Thyroid gland (tissue), 7 donors: ENCODE measurements around a stretch of chr1.

DNA sequence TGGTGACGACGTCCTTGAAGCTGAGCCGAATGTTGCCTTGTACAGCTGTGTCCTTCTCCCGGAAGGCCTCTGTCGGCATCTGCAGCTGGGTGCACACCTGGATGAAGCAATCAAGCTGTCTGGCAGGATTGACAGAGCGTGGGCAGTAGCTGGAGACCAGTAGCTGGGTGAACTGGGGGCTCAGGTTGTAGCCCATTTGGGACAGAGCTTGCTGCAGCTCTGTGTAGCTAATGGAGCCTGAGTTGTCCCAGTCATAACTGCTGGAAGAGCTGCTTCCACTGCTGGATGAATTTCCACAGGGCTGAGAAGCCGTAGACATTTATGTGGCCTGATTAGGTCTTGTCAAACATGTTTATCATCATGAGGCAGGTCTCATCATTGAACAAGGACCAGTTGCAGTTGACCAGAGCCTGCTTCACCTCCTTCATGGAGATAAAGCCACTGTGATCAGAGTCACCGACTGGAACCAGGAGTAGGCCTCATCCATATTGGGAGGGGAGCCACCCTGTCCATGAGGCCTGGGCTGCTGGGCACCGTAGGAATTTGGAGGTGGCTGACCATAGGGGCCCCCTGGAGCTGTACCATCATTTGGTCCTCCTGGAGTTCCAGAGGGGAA is 12.8 kb downstream of the MDM4 start:
- PRO-cap, 2 experiments, result no peak in any of the 2 experiments
- RAMPAGE, long total RNA, 5 experiments, result no peak in any of the 5 experiments

GRCh38 chr1:204578726-204579551 is 62.7 kb downstream of the MDM4 start:
- PRO-cap, 2 experiments, result no peak in any of the 2 experiments
- RAMPAGE, long total RNA, 5 experiments, result start-site peak on the plus strand in 2 of 5 experiments, at chr1:204579259-204579286 at its widest, 7 to 9 reads per replicate

DNA sequence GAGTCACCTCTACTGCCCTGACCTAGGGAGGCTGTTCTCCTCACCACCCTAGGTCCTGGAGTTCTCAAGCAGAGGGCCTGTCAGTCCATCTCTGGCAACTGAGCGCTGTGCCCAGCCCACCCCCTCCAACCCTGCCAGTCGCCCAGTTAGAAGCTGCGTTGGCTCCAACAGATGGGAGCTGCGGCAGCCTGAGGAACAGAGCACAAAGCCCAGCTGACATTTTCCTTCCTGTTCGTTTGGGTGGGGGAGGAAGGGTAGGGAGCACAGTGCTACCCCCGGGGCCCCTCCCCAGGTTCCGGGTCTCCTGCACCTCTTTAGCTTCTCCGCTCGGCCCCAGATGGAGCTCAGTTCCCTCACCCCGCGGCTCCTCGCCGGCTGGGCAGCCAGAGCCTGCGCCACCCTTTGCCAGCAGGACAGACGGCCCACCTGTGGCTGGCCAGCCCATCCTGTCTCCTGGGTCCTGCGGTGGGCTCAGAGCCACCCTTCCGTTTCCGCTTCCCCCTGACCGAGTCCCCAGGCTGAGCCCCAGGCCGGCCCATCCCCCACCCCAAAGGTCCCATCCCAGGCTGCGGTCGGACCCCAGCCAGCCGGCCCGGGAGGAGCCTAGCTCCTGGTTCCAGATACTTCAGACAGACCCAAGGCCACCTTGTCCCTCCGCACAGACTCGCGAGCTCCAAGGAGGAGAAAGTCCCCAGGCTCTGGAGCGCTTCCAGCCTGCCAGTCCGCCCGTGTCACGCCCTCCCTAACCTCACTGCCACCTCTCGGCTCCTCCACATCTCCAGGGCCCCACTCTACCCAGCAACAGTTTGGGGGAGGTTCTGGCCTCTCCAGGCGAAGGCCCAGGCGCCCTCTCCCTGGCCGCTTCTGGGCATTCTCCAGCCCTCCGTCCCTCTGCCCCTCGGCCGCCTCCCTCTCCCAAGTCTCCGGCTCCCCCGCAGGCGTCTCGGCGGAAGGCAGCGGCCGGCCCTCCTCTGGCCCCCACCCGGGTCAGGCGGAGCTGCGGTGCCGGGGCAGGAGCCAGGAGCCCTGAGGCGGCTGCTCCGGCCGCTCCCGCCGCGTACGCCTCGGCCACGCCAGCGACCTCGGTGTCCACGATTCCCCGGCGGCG is 1.0 kb downstream of the LRRN2 start:
- PRO-cap, 2 experiments, result peak in 1 of 2 experiments; most common plus-strand start position 801 of the sequence (in 1)
- RAMPAGE, long total RNA, 5 experiments, result no peak in any of the 5 experiments

- PRO-cap, 2 experiments, result peak in 2 of 2 experiments; most common plus-strand start chr1:205122360 (in 2)
- RAMPAGE, long total RNA, 5 experiments, result no peak in any of the 5 experiments
These were observed 523 bp upstream of the RBBP5 start for GRCh38 chr1:205122165-205122837.

- PRO-cap, 2 experiments, result no peak in any of the 2 experiments
- RAMPAGE, long total RNA, 5 experiments, result no peak in any of the 5 experiments
These were observed 20.2 kb downstream of the DSTYK start for GRCh38 chr1:205191329-205191695.

DNA sequence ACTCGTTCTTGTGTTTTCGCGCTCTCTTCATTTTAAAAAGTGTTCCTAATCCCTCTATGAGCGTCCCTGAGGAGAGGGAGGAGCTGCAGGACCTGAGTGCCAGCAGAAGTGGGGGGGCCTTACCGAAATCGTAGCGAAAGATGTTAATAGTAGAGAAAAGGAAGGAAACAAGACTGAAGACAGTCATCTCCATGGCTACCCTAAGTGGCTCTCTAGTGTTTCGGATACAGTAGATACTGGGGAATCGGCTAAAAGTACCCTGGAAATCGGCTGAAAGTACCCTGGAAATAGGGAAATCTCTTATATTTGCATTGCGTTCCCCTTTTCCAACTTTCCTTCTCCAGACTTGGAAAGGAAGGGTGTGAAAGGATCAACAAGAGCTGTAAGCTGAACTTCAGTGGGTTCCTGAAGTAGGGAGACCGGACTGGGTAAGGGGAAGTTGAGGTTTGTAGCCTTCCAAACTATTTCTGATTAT is 423 bp upstream of the DSTYK start:
- PRO-cap, 2 experiments, result no peak in any of the 2 experiments
- RAMPAGE, long total RNA, 5 experiments, result no peak in any of the 5 experiments

DNA sequence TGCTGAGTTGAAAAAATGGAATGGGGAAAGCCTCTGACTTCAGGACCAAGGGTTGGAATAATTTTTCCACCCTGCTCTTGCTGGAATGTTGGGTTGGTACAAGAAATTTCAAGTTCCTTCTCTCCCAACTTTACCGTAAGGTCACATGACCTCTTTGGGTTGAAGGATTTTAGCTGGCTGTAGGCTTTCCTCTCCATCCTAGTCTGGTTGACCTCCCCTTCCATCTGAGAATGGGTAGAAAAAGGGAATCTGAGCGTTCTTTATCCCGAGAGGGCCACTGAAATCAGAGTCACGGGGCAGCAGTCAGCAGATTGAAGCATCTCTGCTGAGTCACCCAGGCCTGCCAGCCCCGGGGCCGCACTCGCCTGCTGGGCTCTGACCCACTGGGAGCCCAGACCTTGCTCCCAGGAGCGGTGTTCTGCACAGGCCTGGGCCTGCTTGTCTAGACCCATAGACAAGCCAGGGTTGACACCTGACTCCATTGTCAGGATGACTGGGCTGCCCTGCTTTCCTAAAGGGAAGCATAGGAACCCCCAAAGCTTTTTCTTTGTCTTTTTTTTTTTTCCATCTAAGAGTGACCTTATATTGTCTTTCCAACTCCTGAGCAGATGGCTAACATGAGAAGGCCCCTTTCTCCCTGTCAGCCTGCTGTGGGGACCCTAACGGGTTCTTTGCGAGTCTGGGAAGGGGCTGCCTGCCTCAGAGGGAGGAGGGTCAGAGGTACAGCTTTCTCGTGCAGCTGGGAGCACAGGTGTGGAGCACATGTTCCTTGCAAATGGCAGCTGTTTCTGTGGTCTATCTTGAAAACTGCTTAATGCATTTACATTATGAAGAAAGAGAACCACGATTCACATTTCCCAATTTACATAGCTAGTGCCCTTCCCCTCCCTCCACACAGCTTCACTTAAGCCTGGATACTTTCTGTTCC is 31.2 kb downstream of the TMCC2 start:
- PRO-cap, 2 experiments, result no peak in any of the 2 experiments
- RAMPAGE, long total RNA, 5 experiments, result no peak in any of the 5 experiments

DNA sequence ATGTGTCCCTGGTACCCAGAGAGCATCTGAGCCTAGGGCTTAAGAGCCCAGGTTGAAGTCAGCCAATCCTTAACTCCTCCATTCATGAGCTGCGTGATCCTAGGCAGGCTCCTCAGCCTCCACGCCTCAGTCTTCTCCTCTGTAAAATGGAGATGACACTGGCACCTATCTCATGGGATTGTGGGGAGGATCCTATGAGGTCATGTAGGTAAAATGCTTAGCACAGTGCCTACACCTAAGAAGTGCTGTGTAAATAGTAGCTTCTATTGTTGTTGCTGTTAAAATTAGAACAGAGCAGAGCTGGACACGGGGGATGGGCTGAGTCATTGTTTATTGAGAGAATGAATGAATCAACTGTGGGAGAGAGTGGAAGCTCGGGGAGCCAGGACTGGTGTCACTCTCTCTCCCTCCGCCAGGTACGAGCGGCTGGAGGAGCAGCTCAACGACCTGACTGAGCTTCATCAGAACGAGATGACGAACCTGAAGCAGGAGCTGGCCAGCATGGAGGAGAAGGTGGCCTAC is 43.0 kb downstream of the TMCC2 start:
- PRO-cap, 2 experiments, result no peak in any of the 2 experiments
- RAMPAGE, long total RNA, 5 experiments, result no peak in any of the 5 experiments

GRCh38 chr1:205285280-205286098 is 36.1 kb downstream of the NUAK2 start:
- PRO-cap, 2 experiments, result peak in 2 of 2 experiments; most common plus-strand start chr1:205285957 (in 2); most common minus-strand start chr1:205285830 (in 2)
- RAMPAGE, long total RNA, 5 experiments, result no peak in any of the 5 experiments

DNA sequence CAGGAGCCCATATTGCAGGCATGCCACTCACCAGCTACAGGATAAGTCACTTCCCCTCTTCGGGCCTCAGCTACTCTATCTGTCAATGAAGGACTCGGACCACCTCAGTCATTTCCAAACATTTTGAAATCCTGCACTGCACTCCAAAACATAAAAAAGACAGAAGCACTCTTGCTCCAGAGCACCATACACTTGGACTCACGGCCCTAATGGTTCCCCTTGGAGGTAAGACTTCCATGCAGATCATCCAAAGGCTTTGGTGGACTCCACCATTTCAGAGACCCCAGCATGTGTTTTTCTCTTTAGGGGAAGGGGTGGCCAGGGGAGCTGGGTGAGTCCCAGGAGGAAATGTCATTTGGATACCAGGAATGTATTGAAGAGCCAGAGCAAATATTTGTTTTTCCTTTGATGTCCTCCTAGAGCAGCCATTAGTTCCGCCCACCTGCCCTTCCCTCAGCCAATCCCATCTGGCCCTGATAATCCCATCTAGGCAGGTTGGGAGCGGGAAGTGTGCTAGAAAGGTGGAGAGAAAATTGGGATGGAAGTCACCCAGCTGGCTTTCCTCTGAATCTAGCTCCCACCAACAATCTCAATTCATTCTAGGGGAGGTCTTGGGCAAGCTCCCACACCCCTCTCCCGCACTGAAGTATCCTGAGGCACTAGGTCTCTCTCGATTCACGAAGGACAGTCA is 3.0 kb downstream of the NUAK2 start:
- PRO-cap, 2 experiments, result no peak in any of the 2 experiments
- RAMPAGE, long total RNA, 5 experiments, result no peak in any of the 5 experiments

- PRO-cap, 2 experiments, result peak in 1 of 2 experiments; most common minus-strand start chr1:205376364 (in 1)
- RAMPAGE, long total RNA, 5 experiments, result no peak in any of the 5 experiments
These were observed 19.5 kb upstream of the KLHDC8A start for GRCh38 chr1:205376180-205376694.

- PRO-cap, 2 experiments, result no peak in any of the 2 experiments
- RAMPAGE, long total RNA, 5 experiments, result no peak in any of the 5 experiments
These were observed 14.0 kb downstream of the BLACAT1 start for GRCh38 chr1:205441658-205442345.

DNA sequence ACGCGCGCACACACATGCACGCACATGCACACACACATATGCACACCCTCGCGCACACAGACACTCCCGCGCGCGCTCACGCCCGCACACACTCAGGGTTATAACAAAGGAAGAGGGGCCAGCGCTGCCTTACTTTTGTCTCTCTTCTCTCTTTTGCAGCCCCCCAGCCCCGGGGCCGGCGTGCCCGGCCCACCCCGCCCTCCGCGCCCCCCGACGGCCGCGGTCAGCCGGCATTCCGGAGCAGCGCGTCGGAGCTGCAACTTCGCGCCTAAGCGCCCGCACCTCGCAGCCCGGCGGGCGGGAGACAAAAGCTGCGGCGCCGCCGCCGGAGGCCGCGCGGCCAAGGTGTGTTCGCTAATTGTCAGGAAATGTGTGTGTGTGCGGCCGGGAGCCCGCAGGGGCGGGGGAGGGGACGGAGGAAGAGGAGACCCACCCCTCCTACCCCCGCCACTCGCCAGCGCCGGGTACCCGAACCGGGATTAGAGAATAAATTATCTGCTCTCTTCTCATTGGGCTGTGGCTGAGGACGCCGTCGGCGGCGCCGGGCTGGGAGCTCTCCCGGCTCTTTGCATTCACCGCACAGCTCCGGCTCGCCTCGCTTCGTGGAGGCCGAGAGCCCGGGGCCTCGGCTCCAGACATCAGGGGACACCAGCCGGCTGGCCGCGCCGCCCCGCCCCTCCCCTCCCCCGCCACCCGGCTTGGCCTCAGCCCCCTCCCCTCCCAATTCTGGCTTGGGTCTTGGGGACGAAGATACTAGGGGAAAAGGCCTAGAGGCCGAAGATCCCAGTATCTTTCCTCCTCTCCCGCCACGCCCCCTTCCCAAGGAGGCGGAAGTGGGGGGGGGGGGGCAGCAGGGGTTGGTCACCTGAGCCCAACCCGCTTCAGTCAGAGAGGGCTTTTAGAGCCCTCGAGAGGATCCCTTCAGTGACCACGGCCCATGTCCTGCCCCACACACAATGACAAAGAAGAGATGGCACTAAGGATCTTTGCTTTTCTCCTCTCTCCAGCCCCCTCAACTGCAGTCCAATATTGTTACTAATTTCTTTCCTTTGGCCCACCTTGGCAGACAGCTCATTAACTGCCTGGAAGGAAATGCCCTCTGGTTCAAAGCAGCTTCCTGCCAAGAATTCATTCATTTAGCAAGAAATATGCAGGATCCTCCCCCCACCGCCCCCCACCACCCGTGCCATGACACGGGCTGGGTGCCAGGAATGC is 1.3 kb upstream of the BLACAT1 start:
- PRO-cap, 2 experiments, result peak in 1 of 2 experiments; most common plus-strand start position 938 of the sequence (in 1); most common minus-strand start position 821 of the sequence (in 1)
- RAMPAGE, long total RNA, 5 experiments, result no peak in any of the 5 experiments

GRCh38 chr1:205565689-205566318 is 3.0 kb upstream of the MFSD4A start:
- PRO-cap, 2 experiments, result no peak in any of the 2 experiments
- RAMPAGE, long total RNA, 5 experiments, result no peak in any of the 5 experiments

DNA sequence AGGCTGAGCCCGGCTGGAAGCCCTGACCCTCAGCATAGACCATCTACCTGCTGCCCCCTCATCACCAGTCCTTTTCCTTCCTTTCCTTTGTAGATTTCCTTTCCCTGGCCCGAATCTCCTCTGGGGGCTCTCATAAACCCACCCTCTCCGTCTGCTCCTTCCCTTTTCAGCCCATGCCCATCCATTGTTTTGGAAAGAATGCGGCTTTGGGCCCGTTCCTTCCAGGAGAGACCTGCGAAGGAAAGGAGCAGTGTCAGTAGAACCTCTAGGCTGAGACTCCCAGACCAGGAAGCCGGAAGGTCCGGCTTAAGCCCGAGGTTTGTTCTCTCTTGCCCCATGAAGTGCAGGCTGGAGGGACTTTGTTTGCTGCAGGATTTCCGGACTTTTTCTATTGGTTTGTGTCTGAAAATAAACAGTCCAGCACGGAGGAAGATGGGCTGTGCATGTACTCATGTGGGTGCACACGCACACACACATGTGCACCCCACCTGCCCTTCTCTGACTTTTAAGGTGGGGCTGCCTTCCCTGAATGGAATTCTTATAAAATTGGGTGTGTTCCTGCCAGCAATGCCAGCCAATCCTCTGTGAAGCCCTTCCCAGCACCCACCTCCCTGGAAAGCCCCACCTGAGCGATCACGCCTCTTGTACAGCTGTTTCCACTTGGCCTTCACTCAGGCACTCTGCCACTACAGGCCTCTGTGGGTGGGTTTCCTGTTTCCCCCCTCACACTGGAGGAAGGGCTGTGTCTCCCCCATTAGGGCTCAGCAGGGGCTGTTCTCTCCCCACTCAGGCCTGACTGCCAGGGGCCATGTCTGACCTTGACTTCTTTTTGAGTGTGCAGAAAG is 13.4 kb downstream of the MFSD4A start:
- PRO-cap, 2 experiments, result peak in 1 of 2 experiments; most common plus-strand start position 652 of the sequence (in 1); most common minus-strand start position 507 of the sequence (in 1)
- RAMPAGE, long total RNA, 5 experiments, result no peak in any of the 5 experiments

DNA sequence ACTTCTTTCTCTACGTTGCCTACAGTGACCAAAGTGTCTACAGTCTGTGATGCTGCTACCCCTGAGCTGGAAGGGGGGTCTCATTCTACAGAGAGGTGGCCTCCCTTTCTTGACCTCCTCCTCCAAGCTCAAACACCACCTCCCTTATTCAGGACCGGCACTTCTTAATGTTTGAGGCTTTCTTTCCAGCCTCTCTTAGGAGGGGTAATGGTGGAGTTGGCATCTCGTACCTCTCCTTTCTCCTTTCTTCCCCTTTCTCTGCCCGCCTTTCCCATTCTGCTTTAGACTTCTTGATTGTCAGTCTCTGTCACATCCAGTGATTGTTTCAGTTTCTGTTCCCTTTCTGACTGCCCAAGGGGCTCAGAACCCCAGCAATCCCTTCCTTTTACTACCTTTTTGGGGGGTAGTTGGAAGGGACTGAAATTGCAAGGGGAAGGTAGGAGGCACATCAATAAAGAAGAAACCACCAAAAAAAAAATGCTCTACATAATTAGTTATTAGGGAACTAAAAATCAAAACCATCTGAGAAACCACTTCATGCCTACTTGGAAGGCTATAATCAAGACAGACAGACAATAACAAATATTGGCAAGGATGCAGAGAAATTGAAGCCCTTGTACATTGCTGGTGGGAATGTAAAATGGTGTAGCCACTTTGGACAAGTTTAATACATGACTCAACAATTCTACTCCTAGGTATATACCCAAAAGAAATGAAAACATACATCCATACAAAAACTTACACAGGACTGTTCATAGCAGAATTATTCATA is 5.5 kb downstream of the ELK4 start:
- PRO-cap, 2 experiments, result no peak in any of the 2 experiments
- RAMPAGE, long total RNA, 5 experiments, result no peak in any of the 5 experiments

DNA sequence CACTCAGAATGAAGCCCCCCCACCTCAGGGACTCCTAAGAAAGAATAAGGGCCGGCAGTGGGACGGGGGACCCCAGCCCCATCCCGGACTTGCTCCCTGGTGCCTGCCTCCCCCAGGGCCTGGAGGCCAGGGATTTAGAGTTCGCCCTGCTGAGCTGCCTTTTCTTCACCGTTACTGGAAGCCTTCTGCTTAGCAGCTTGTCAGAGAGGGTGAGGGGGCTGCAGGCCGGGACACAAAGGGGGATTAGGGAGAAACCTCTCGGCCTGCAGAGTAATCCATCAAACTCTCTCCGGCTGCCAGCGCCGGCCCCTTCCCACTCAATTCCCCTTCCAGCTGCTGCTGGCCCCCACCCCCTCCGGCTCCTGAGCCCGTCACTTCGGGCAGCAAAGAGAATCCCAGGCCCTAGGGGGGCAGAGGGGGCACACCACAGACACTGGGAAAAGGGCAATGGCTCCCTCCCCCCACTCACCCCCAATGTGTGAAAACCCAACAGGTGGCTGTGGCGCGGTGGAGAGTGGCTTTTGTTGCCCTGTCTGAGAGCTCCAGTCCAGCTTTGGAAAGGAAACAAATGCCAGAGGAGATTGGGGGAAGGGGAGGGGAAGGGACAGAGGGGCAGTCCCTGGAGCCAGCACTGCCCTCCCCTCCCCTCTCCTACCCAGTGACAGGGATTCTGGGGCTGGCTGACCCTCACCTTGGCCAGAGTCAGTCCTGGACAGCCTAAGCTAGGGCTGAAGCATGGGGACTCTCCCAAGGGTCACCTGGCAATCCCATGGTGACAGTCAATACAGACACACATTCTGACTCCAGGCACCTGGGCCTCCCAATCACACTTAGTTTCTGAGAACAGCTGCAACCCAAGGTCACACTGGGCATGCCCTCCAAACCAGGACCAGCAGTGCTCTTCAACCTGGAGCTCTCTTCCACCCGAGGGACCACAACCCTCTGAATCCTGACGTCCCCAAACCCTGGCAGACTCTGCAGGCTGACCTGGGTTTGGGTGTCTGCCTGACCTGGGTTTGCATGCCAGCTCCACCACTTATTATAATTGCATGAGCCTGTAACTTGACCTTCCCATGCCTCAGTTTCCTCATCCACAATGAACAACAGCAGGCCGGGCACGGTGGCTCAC is 9.5 kb downstream of the SLC45A3 start:
- PRO-cap, 2 experiments, result no peak in any of the 2 experiments
- RAMPAGE, long total RNA, 5 experiments, result no peak in any of the 5 experiments

- PRO-cap, 2 experiments, result peak in 1 of 2 experiments; most common plus-strand start chr1:205748572 (in 1)
- RAMPAGE, long total RNA, 5 experiments, result no peak in any of the 5 experiments
These were observed 1.6 kb downstream of the NUCKS1 start for GRCh38 chr1:205748392-205748821.

GRCh38 chr1:205750297-205750491 is 212 bp upstream of the NUCKS1 start:
- PRO-cap, 2 experiments, result peak in 2 of 2 experiments; most common plus-strand start chr1:205750410 (in 2)
- RAMPAGE, long total RNA, 5 experiments, result no peak in any of the 5 experiments

DNA sequence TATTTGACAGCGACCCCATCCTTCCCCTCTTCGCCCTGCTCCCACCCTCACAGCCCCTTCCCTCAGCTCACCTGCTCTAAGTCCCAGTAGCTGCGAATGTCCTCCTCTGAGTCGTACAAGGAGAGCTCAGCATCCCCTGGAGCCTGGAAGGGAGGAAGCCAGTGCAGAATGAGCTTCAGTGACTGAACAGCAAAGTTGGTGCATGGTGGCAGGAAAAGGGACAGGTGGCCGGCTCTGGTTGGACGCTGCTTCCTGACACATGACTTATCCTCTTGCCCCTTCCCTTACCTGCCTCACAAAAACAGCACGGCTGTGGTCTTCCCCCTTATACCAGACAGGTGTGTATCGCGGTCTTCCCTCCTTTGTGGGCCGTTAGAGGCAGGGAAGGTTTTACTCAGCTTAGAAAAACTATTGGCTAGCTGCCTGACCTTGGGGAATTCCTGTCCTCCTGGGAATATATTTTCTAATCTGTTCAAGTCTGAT is 26.0 kb downstream of the SLC26A9 start:
- PRO-cap, 2 experiments, result no peak in any of the 2 experiments
- RAMPAGE, long total RNA, 5 experiments, result start-site peak on the minus strand in 1 of 5 experiments, centred at position 364 of the sequence, 17 reads per replicate